Mesangial cell (primary cell): ENCODE measurements around the gene PIP5K1C.

GRCh38 chr19:3636539-3636741 lies 9.8 kb upstream of the CACTIN start:
- RAMPAGE, long total RNA, result no peak

GRCh38 chr19:3682608-3683389 lies 17.5 kb downstream of the PIP5K1C start:
- RAMPAGE, long total RNA, result no peak

DNA sequence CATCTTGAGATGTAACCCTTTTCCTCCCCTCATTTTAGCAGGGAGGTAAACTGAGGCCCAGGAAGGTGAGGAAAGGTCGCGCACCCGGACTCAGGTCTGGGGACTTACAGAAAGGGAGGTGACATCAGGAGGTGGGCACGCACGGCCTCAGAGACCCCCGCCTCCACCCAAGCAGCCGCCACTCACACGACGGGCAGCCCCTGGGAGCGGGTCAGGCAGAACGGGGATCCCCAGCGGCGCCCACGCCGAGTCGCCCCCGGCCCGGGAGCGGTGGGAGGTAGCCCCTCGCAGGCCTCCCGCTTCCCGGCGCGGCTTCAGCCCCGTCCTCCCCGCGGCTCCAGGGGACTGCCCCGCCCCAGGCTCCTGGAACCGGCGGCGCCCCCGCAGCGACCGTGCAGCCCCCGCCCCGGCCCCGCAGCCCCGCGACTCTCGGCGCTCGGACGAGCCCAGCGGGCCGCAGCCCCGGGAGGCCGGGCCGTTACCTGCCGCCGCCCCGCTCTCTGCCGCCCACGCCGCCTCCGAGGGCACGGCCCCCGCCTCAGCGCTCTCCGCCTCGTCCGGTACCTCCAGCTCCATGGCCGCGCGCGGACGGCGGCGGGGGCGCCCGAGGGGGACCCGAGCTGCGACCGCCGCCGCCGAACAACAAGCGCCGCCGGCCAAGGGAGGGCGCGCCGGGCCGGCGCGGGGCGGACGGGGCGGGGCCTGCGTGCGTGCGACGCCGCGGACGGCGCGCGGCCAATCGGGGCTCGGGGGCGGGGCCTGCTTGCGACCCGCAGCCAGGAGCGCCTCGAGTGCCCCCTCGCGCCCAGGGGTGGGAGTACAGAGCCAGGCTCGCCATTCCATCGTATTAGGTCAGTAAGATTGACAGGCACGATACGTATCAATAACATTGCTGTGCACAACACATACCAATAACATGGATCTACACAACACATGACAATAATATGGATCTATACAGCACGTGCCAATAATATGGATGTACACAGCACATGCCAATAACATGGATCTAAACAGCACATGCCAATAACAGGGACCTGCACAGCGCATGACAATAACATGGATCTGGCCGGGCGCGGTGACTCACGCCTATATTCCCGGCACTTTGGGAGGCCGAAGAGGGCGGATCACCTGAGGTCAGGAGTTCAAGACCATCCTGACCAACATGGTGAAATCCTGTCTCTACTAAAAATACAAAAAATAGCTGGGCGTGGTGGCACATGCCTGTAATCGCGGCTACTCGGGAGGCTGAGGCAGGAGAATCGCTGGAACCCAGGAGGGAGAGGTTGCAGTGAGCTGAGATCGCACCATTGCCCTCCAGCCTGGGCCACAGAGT lies at the start of gene PIP5K1C:
PIP5K1C (minus strand) TSS at position 654 of the 1,333 bp plus-strand sequence.
- RAMPAGE, long total RNA, result no peak

- RAMPAGE, long total RNA, result no peak
These were observed 24.1 kb upstream of the MATK start for GRCh38 chr19:3810181-3810788.

DNA sequence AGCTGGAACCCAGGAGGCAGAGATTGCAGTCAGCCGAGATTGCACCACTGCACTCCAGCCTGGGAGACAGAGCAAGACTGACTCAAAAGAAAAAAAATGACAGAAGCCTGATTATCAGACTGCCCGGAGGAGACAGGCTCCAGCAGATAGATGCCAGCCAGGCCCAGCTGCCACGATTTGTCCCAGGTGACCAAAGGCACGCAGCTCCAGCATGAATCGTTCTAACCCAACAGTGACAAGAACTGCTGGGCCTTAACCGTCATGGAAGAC lies 5.8 kb upstream of the NMRK2 start:
- RAMPAGE, long total RNA, result no peak

GRCh38 chr19:3976840-3977378 lies 6.0 kb upstream of the DAPK3 start:
- RAMPAGE, long total RNA, result no peak

GRCh38 chr19:4012032-4012738 lies 4.6 kb downstream of the PIAS4 start:
- RAMPAGE, long total RNA, result no peak

- RAMPAGE, long total RNA, result no peak
These were observed 13.9 kb downstream of the ZBTB7A start for GRCh38 chr19:4052594-4053502.

- RAMPAGE, long total RNA, result no peak
These were observed 12.9 kb downstream of the ZBTB7A start for GRCh38 chr19:4053503-4054451.

DNA sequence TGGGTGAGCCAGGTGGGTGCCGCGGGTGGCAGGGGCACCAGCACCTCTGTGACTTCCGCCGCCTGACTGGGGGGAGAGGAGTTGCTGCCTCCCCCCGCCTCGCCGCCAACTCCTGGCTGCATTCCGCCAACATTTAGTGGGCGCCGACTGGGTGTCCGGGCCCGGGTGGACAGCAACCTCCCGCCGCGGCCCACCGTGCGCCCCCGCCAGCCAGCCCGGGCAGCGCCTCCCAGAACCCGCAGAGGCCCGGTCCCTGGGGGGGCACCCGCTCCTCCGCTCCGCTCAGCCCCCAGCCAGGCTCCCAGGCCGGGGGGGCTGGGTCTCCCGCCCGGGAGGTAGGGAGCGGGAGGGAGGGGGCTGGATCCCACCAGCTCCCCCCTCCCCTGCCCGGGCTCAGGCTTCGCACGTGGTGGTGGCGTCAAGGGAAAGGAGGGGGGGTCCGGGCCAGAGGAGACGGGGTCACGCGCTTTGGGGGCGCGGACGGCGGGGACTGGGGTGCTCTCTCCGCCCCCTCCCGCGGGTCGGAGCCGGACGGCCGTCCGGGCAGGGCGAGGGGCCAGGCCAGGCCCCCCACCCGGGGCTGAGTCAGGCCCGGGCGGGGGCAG lies 1.9 kb downstream of the ZBTB7A start:
- RAMPAGE, long total RNA, result no peak

GRCh38 chr19:4090266-4090764 lies 23.6 kb upstream of the ZBTB7A start:
- RAMPAGE, long total RNA, result no peak

- RAMPAGE, long total RNA, result no peak
These were observed 13.5 kb downstream of the MAP2K2 start for GRCh38 chr19:4110320-4110968.

DNA sequence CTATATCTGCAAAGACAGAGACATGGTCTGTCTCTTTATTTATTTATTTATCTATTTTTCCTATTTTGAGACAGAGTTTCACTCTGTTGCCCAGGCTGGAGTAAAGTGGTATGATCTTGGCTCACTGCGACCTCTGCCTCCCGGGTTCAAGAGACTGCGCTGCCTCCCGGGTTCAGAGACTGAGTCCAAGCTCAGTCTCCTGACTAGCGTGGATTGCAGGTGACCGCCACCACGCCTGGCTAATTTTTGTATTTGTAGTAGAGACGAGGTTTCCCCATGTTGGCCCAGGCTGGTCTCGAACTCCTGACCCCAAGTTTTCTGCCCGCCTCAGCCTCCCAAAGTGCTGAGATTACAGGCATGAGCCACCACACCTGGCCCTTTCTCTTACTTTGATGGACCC lies 369 bp upstream of the STAP2 start:
- RAMPAGE, long total RNA, result no peak

DNA sequence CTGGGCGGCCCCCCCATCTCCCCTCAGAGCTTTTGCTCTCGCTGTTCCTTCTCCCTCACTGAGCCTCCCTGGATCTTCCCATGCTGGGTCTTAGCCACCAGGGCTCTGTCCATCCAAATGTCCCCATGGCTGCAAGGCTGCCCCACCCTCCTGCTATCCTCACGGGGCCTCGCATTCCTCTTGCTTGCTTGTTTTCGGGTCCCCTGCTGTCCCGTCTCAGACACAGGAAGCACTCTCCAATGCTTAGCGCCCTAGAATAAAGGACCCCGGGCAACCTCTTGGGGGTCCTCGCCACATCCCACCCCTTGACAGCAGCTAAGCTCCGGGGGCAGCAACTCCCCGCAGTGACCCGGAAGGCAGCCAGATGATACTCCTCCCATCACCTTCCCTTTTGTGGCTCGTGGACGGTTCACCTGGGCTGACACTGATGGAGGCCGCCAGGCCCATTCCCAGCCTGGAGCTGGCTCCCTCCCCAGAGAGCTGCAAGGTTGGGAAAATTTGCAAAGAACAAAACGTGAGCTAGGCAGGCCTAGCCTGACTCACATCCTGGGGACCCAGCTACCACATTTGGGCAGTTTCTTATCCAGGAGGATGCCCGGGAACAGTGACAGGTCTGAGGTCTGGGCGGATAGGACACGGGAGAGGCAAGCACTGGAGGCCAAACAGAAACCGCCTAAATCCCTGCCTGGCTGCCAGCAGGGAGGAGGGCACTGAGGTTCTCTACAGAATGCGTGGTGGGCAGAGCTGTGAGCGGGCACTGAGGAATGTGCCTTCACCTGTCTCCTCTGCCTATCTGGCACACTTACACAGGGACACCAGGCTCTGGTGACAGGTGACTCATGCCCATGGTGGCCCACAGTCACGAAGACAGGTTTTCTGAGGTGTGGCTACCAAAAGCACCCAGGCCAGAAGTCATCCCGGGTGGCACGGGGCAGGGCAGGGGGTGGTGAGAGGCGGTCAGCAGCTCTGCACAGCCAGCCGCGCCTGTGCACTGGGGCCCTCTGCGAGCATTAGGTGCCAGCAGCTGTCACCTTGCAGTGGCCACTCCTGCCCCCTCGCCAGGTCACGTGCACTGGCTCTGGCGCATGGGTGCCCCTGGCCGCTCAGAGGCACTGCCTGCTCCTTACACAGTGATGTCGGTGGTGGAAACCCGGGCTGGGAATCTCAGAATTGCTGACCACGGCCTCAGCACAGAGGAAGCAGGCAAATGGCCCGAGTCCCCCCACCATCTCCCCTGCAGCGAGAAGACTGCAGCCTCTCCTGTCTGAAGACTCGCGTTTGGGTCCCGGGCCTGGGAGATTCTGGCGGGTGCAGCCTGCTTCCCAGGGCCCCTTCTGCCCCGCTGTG lies 23.2 kb downstream of the SH3GL1 start:
- RAMPAGE, long total RNA, result no peak

GRCh38 chr19:4388130-4389172 lies 11.9 kb downstream of the SH3GL1 start:
- RAMPAGE, long total RNA, result no peak

DNA sequence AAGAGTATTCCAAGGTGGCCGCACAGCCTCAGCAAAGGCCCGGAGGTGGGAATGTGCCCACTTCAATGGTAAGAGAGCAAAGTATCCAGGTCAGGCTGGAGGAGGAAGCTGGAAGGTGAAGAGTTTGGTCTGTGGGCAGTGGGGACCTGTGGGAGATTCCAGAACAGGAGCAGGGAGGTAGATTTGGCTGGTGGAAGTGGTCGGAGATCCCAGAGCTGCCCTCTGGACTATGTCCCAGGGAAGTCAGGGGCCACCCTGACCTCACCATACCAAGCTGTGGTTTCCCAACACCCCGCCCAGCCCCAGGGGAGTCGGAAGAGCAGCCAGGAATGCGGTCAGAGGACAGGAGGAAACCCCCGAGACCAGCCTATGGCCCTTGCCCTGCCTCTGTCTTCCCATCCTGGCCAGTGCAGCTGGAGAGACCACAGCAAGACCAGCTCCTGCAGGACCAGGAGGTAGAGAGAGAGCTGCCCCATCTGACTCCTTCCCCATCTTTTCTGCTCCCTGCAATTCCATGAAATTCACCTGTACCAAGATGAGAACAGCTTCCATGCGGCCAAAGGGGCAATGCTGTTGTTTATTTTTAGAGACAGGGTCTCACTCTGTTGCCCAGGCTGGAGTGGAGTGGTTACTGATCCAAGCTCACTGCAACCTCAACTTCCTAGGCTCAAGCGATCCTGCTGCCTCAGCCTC lies 3.3 kb upstream of the PLIN4 start:
- RAMPAGE, long total RNA, result no peak

- RAMPAGE, long total RNA, result no peak
These were observed 2.2 kb downstream of the SEMA6B start for GRCh38 chr19:4557085-4557801.

GRCh38 chr19:4583758-4584948 lies 24.7 kb upstream of the SEMA6B start:
- RAMPAGE, long total RNA, result no peak

- RAMPAGE, long total RNA, result no peak
These were observed 38.7 kb upstream of the SEMA6B start for GRCh38 chr19:4598176-4598605.

DNA sequence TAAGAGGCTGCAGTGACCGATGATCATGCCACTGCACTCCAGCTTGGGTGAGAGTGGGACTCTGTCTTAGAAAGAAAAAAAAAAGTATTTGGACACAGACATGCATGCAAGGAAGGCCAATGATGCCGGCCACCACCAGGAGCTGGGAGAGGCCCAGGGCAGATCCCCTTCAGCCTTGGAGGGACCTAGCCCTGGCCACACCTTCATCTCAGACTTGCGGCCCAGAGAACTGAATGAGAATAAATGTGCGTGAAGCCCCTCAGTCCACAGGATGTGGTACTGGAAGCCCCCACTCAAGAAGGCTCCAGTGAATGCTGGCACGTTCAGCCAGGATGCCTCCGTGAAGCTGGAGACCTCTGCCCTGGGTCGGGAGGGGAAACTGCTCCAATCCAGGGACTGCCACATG lies 14.6 kb downstream of the TNFAIP8L1 start:
- RAMPAGE, long total RNA, result no peak